Psoas muscle (tissue), 2 donors: ENCODE results near the genes UCKL1 and LKAAEAR1.

GRCh38 chr20:63895742-63896194 lies 842 bp downstream of the DNAJC5 start:
- PRO-cap, 2 experiments = no peak in any of the 2 experiments

DNA sequence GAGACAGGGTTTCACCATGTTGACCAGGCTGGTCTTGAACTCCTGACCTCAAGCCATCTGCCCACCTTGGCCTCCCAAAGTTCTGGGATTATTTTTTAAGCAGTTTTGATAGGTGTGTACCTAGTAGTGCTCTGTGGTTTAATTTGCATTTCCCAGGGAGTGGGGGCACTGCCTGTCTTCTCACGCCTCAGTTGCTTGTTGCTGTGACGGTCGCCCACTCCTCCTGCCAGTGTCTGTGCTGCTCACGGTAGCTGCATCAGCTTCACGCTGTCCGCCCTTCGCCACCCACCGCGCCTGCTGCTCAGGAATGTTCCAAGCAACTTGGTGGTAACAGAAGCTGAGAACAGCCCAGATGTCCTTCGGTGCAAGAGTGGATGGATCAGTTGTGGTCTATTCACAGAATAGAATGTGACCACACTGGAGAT lies 22.8 kb downstream of the DNAJC5 start:
- PRO-cap, 2 experiments = no peak in any of the 2 experiments

GRCh38 chr20:63939466-63940128 lies 16.6 kb downstream of the UCKL1 start:
- PRO-cap, 2 experiments = no peak in any of the 2 experiments

DNA sequence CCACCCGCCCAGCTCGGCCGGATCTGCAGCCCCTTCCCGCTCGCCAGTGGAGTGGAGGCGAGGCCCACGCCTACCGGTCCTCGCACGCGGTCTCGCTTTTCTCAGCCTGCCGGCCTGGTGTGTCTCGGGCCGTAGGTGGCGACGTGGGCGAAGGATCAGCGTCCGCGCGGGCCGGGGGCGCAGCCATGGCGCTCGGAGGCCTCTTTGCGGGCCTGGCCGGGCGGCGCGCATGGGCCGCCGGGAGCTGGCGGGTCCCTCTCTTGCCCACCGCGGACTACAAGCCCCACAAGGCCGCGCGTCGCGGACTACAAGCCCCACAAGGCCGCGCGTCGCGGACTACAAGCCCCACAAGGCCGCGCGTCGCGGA lies at the start of gene UCKL1:
UCKL1 (minus strand) TSS at position 231 of the 367 bp plus-strand sequence.
- PRO-cap, 2 experiments = peak in 2 of 2 experiments; most common minus-strand start position 203 of the sequence (in 1)

DNA sequence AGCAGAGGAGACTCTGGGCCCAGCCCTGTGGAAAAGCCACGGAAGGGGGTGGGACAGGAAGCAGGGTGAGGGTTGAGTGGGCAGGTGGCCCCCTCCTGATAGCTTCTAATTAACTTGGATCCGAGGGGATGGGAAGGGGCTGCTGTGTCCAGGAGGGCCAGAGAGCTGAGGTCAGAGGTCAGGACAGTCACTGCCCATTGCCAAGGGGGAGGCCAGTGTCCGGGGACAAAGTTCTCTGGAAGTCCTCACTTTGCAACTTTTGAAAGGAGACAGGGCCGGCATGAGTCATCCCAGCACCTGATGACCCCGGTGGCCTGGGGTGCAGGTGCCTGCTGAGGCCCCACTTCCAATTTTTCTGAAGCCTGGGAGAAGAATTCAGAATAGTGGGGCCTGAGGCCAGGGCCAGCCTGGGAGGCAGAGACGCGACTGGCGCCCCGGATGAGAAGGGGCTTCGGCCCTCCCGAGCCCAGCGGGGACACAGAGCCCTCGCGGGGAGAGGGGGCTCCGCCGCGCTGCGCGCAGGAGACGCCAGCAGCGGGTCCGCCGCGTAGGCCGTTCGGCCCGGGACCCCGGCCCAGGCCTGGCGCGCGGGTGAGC lies 752 bp downstream of the ZNF512B start:
- PRO-cap, 2 experiments = no peak in any of the 2 experiments

DNA sequence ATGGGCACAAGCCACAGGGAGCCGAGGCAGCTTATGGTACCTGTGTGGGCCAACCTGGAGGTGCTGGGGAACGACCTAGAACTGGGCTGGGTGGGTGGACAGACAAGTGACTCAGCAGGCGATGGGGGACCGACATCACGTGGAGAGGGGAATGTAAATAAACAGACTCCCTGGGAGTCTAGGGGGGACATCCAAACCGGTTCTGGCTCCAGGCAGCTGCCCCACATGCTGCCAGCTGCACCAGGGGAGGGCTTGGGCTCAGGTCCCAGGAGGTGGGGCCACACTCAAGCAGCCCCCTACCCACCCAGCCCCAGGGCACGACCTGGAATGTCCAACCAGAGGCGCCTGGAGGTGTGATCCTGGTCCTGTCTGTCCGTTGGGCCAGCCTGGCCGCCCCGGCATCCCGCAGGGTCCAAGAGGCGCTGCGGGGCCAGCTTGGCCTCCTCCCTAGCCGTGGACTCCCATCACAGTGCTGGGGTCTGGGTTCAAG lies 4.4 kb downstream of the SAMD10 start:
- PRO-cap, 2 experiments = no peak in any of the 2 experiments

GRCh38 chr20:64034959-64035702 lies 851 bp upstream of the C20orf204 start:
- PRO-cap, 2 experiments = no peak in any of the 2 experiments

GRCh38 chr20:64083220-64084462 lies at the start of gene LKAAEAR1:
Gene LKAAEAR1 (minus strand): TSS chr20:64084398.
- PRO-cap, 2 experiments = no peak in any of the 2 experiments

DNA sequence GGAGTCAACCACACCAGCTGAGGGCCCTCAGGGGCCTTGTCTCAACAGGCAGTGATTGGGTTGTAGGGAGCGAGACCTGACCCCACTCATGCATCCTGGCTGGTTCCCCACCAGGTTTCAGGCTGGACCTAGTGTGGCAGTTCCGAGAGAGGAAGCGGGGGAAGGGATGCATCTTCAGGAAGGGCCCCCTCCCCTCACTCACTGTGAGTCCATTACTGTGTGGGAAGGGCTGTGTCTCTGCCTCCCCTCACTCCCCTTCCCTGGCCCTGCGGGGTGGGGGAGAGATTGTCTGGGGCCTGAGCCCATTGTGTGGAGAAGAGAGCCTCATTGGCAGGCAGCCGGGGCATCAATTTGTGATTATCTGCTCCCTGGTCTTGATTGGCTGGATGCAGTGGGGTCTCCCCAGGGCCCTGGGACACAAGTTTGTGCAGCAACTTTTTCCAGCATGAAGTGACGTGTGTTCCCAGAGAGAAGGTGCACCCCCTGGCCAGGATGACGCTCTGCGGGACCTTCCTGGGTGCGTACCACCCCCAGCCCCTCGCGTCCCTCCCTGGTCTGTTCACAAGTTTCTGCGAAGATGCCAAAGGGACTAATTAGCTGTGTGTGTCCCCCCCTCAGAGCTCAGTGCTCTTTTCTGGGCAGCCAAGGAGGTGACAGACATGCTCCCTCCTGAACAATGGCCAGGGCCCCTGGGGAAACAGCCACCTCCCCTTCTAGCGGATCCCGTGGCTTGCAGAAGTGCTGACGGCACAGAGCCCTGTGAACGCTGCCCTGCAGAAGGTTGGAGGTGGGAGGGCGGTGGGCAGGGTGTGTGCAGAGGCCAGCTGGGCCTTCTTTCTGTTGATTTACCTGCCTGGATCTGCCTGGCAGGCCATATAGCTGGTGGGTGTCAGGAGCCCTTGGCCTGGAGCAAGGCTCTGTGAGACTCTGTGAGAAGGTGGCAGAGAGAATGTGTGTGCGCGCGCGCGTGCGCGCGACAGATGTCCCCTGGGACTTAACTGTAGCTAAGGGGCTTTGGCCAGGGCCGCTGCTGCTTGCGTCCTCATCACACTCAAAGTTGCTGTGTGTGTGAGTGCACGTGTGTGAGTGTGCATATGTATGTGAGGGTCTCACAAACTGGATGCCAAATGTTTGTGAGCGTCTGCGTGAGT lies 3.8 kb upstream of the MYT1 start:
- PRO-cap, 2 experiments = no peak in any of the 2 experiments

GRCh38 chr20:64189624-64190378 lies 25.5 kb downstream of the MYT1 start:
- PRO-cap, 2 experiments = no peak in any of the 2 experiments

GRCh38 chr20:64257116-64257684 lies 1.7 kb downstream of the PCMTD2 start:
- PRO-cap, 2 experiments = peak in 1 of 2 experiments; most common minus-strand start chr20:64257313 (in 1)

GRCh38 chr20:64328644-64329143 lies 73.1 kb downstream of the PCMTD2 start:
- PRO-cap, 2 experiments = no peak in any of the 2 experiments